Uterus (tissue), 7 donors: ENCODE results near the gene H2AC20.

- PRO-cap, 4 experiments: no peak in any of the 4 experiments
- RAMPAGE, long total RNA, 2 experiments: start-site peak on the plus strand in 1 of 2 experiments, at chr1:149487128-149487697 at its widest, 6 reads per replicate
- RRBS: no CpG with 5 or more reads among the region's 1 CpG
Observed at GRCh38 chr1:149486936-149487549, 12.2 kb downstream of the NBPF19 start.

DNA sequence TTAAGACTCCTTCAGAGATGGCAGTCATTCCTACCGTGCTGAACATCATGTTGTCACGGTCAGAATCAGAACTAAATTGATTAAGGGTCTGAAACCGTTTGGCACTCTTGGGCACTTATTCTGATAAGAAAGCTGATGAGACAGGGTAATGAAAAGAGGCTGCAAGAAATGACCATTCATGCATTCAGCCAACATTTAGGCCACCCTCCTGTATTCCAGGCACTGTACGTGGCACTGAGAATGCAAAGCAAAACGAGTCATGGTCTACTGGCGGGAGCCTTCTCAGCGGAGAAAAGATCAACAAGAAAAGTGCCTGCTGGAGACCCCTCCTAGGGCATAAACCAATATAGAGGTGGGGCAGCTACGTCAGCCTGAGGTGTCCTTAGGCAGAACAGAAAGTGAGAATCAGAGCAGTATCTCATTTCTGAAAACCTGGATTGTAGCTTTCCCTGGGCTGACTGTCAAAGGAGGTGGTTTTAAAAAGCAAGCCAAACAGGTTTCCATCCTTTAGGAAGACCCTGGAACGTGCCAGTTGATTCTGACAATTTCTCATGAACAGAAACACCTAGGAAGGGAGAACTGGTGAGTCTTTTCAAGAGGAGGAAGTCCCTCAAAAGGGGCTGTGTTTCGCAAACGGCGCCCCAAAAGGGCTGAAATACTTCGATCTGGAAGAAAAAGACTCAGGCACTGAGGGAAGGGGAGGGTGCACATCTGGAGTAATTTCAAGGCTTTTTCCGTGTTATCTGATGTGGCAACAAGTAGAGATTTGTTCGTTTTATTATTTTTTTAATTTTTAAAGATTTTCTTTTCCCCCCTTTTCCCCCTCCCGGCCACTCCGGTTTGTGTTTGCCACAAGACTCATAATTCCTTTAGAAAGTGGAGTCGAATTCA is 22.4 kb downstream of the PPIAL4C start:
- PRO-cap, 4 experiments: no peak in any of the 4 experiments
- RAMPAGE, long total RNA, 2 experiments: no peak in any of the 2 experiments
- RRBS: no CpG with 5 or more reads among the region's 18 CpGs

DNA sequence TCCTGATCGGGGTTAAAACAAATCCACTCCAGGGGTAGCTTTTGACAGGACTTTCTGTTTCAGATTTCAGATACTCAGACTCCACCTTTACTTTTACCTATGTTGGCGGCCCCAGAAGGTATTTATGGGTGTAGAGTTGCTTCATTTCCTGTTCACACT is 24.6 kb downstream of the PPIAL4C start:
- PRO-cap, 4 experiments: no peak in any of the 4 experiments
- RAMPAGE, long total RNA, 2 experiments: no peak in any of the 2 experiments
- RRBS: no CpG with 5 or more reads among the region's 2 CpGs

DNA sequence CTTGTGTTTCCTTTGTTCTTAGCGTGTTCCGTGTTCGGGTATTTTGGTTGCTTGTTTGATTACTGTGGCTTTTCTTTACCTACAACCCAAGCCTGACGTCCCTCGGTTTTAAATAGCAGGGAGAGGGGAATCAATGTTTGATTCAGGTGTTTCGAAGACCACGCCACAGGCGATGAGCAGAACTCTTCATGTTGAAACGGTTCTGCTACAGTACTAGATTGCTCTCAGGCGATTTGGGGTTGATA is 24.8 kb downstream of the PPIAL4C start:
- PRO-cap, 4 experiments: no peak in any of the 4 experiments
- RAMPAGE, long total RNA, 2 experiments: no peak in any of the 2 experiments
- RRBS: no CpG with 5 or more reads among the region's 10 CpGs

DNA sequence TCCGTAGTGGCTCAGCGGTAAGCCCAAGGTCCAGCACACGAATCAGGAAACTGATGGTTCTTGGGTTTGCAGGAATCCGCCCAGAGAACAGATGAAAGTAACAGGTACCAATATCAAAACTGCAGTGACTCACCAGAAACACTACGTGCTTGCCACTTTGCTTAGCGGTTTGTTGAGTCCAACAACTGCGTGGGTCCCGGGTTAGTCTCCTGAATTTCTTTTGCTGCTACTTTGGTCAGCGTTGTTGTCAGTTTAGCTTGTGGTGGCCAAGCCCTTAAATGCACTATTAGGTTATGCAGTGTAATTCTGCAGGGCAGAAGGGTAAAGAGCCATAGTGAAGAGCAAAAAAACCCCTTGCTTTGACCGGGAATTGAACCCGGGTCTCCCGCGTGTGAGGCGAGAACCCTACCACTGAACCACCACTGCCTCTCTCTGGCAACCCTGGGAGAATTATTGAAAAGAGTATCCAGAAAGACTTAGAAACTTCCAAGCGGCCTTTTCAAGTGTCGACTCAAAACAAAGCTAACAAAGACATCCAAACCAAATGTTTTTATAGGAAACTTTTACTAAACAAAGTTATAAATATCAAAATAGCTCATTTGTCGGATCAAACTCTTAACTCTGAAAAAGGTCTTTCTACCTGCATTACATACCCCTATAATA is 74.1 kb upstream of the FCGR1A start:
- PRO-cap, 4 experiments: peak in 2 of 4 experiments; most common minus-strand start position 431 of the sequence (in 2)
- RAMPAGE, long total RNA, 2 experiments: no peak in any of the 2 experiments
- RRBS: no CpG with 5 or more reads among the region's 17 CpGs

- PRO-cap, 4 experiments: peak in 4 of 4 experiments; most common plus-strand start chr1:149886918 (in 4); most common minus-strand start chr1:149887059 (in 1)
- RAMPAGE, long total RNA, 2 experiments: start-site peak on the plus strand in 2 of 2 experiments, at chr1:149886916-149886965 at its widest, 1,612 to 6,123 reads per replicate
- RRBS: no CpG with 5 or more reads among the region's 40 CpGs
Observed at GRCh38 chr1:149886763-149887222, at the start of gene H2AC20. Gene H2AC20, plus strand, starts transcription at chr1:149886918.

GRCh38 chr1:149888096-149888688 is 427 bp upstream of the H2AC21 start:
- PRO-cap, 4 experiments: peak in 4 of 4 experiments; most common plus-strand start chr1:149888215 (in 2); most common minus-strand start chr1:149888553 (in 2)
- RAMPAGE, long total RNA, 2 experiments: no peak in any of the 2 experiments
- RRBS: no CpG with 5 or more reads among the region's 22 CpGs

- PRO-cap, 4 experiments: no peak in any of the 4 experiments
- RAMPAGE, long total RNA, 2 experiments: no peak in any of the 2 experiments
- RRBS: no CpG with 5 or more reads among the region's 10 CpGs
Observed at GRCh38 chr1:149926243-149926742, 1.3 kb downstream of the SF3B4 start.

DNA sequence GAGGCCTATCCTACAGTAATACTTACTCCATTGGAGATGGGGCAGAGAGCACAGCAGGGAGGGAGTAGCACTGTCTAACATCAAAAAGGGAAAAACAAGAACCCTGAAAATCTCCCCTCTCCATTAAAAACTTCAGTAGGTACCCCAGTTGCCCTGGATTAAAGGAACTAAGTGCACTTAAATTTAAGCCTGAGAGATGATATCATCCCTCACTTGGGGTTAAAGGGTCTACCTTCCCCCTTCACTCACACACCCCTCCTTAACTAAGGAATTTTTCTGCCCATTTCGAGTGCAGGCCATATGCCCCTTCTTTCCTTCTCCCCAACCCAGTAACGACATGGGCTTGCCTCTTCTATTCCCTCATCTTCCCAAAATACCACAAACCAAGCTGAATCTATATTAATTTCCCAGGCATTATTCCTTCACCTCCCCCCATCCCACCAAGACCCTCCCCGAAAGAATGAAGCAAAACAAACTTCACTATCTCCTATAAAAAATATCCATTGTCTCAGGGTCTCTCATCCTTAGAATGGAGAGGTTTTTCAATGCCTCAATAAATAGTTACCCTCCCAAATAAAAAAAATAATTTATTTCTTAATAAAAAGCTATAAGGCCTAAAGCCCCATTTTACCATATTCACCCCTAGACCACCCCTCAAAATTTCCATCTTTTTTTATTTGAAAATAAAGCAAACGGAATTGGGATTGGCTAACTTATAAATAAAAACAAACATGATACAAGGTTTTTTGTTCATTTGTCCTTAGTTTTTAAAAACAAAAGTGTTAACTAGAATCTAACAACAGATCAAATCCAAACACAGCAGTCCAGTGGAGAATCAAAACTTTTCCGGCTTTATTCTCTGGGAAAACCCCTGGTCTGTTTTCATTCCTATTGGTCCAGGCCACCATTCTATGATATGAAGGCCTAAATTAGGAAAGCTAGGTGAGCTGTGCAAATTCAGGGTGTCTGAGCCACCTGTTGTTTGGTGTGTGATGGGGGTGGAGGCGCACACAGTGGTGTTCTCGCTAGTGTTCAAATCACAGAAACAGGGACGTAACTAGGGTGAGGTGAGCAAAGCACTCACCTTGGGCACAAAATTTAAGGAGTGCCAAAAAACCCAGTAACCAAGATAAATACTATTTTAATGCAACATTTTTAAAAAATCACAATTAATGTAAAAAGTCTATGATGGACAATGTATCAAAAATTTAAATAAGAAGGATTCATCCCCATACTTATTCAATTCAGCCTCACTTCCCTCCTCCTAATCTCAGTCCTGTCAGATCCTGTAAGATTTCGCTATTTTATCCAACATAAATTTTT is 4.2 kb upstream of the MTMR11 start:
- PRO-cap, 4 experiments: no peak in any of the 4 experiments
- RAMPAGE, long total RNA, 2 experiments: no peak in any of the 2 experiments
- RRBS: no CpG with 5 or more reads among the region's 9 CpGs

GRCh38 chr1:149986385-149986966 is 24.1 kb downstream of the OTUD7B start:
- PRO-cap, 4 experiments: peak in 3 of 4 experiments; most common plus-strand start chr1:149986738 (in 3); most common minus-strand start chr1:149986602 (in 2)
- RAMPAGE, long total RNA, 2 experiments: no peak in any of the 2 experiments
- RRBS: no CpG with 5 or more reads among the region's 2 CpGs

GRCh38 chr1:150061629-150062233 is 5.8 kb upstream of the VPS45 start:
- PRO-cap, 4 experiments: peak in 1 of 4 experiments; most common plus-strand start chr1:150061852 (in 1); most common minus-strand start chr1:150061697 (in 1)
- RAMPAGE, long total RNA, 2 experiments: no peak in any of the 2 experiments
- RRBS: no CpG with 5 or more reads among the region's 5 CpGs

DNA sequence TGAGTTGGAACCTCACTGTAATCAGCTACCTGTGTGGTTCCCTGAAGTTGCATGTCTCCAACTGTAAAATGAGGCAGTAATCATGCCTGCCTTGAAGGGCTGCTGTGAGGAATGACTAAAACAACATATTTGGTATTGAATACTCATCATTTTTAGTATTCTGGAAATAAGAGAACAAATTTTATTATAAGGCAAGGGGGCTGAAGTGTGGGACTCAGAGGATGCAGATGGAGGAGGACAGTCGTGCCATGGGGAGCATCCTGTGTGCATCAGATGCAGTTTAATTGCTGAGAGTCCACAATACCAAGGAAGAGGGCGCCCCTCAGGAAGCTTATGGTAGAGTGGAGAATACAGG is 8.2 kb downstream of the PLEKHO1 start:
- PRO-cap, 4 experiments: no peak in any of the 4 experiments
- RAMPAGE, long total RNA, 2 experiments: no peak in any of the 2 experiments
- RRBS: no CpG with 5 or more reads among the region's 2 CpGs

DNA sequence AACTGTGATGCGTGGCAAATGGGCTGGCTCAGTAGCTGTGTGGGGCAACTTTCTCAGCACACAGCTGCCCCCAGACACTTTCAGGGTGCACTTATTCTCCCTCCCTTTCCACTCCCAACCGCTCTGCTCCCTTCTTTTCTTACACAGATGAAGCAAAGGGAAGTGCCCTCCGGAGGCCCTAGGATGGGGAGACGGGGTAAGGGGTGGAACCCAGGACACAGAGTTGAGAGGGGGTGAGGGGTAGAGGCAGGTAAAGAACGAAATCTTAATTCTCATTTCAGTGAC is 12.8 kb downstream of the PLEKHO1 start:
- PRO-cap, 4 experiments: peak in 1 of 4 experiments; most common plus-strand start position 226 of the sequence (in 1)
- RAMPAGE, long total RNA, 2 experiments: no peak in any of the 2 experiments
- RRBS: no CpG with 5 or more reads among the region's 5 CpGs

DNA sequence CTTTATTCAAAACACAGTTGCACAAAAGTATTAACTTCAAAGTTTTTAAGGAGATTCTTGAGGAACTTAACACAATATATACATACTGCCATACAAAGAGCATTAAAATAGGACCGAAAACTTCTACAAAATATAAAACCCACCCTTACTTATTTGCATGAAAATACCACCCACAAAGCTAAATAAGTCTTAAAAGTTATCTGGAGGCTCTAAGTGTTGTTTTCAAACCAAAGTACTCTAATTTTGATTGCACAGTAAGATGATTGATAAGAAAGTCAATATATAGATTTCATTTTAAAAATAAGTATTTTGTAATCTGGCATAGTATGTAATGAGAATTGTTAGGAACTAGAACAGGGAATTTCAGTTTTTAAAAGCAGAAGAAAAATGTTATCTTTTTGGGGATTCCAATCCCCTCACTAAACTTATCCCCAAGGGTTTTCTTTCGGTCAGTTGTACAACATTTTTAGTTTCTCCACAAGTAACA is 17.3 kb downstream of the ANP32E start:
- PRO-cap, 4 experiments: no peak in any of the 4 experiments
- RAMPAGE, long total RNA, 2 experiments: no peak in any of the 2 experiments
- RRBS: no CpG with 5 or more reads among the region's 2 CpGs

DNA sequence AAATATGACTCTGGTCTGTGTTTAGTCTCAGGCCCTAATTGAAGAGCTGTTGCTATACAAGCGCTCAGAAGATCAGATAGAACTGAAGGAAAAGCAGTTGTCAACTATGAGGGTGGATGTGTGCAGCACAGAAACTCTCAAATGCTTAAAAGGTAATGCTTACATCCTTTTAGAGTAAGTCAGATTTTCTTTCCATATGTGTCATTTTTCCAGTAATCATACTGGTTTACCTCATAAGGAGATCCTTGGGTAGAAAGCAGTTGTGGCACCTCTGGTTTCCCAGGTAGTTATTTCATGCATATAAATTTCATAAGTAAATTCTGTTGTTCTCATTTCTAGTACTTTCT is 43.0 kb upstream of the TARS2 start:
- PRO-cap, 4 experiments: no peak in any of the 4 experiments
- RAMPAGE, long total RNA, 2 experiments: no peak in any of the 2 experiments
- RRBS: no CpG with 5 or more reads among the region's 1 CpG

DNA sequence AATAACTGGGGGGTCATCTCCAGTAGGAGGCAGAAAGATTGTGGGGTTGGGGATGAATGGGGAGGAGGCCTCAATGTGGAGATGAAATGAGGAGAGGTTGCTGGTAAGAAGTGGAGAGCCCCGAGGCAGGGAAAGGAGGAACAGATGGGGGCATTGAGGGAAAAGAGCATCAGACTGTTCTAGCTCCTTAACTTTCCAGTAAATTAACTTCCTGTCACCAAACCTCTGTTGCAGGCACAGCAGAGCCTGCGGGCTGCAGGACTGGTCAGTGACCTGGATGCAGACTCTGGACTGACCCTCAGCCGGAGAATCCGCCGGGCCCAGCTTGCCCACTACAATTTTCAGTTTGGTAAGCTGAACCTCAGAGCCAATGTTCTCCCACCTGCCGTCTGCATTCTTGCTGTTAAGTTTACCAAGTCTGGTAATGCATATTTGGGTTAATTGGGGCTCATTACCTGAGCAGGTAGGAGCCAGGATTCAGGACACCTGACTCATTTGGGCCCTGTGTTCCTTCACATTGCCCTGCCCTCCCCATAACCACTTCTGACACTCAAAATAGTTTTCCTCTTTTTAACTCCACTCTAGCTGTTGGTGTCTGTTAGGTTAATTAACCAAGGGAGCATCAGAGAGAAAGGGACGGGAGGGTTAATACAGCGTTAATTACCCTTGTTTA is 2.4 kb upstream of the ECM1 start:
- PRO-cap, 4 experiments: no peak in any of the 4 experiments
- RAMPAGE, long total RNA, 2 experiments: no peak in any of the 2 experiments
- RRBS: no CpG with 5 or more reads among the region's 8 CpGs

GRCh38 chr1:150543475-150544206 is 5.6 kb upstream of the ADAMTSL4 start:
- PRO-cap, 4 experiments: peak in 2 of 4 experiments; most common plus-strand start chr1:150543900 (in 1)
- RAMPAGE, long total RNA, 2 experiments: no peak in any of the 2 experiments
- RRBS: no CpG with 5 or more reads among the region's 13 CpGs

DNA sequence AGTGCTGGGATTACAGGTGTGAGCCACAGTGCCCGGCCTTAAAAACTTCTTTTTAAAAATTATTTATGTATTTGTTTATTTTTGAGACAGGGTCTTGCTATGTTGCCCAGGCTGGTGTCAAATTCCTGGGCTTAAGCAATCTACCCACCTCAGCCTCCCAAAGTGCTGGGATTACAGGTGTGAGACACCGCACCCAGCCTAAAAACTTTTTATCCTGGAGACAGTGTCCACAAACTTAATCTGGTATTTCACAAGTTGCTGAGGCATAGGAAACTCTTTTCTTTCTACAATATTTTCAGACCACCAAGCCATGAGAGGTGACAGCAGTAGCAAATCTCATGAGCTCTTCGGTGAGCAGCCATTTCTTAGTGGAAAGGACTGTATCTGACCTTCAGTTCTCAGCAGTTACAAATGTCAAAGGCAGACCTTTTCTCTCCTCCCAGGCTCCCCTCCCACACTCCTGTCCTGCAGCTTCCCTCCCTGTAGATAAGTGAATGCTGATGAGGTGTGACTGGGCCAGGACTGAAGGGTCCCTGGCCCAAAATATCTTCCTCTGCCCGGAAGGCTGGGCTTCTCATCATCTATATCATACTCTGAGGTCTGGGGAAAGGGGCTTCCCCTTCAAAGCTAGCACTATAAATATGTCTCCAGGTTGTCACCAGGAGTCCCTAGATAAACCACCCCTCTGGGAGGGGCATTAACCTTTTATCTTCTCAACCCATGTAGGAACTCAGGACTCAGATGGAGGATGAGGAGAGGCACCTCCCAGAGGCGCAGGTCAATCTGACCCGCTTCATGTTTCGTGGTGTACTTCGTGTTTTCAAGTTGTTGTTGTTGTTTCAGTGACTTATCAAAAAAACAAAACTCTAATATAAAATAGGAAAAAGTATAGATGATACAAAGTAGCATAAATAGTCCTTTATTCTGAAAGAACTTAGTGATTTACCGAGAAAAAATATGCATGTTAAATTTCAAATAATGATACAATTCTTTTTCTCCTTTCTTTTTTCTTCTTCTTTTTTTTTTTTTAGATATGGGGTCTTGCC is 3.7 kb upstream of the ADAMTSL4 start:
- PRO-cap, 4 experiments: no peak in any of the 4 experiments
- RAMPAGE, long total RNA, 2 experiments: no peak in any of the 2 experiments
- RRBS: no CpG with 5 or more reads among the region's 9 CpGs

GRCh38 chr1:150558839-150559619 is 9.8 kb downstream of the ADAMTSL4 start:
- PRO-cap, 4 experiments: peak in 4 of 4 experiments; most common plus-strand start chr1:150559150 (in 4); most common minus-strand start chr1:150559000 (in 2)
- RAMPAGE, long total RNA, 2 experiments: no peak in any of the 2 experiments
- RRBS: no CpG with 5 or more reads among the region's 25 CpGs

- PRO-cap, 4 experiments: peak in 1 of 4 experiments; most common plus-strand start chr1:150563570 (in 1); most common minus-strand start chr1:150563410 (in 1)
- RAMPAGE, long total RNA, 2 experiments: no peak in any of the 2 experiments
- RRBS: no CpG with 5 or more reads among the region's 4 CpGs
Observed at GRCh38 chr1:150563228-150564060, 14.2 kb downstream of the ADAMTSL4 start.